Adrenal gland (tissue), 7 donors: ENCODE data around the genes ARL13A, RPL36A and BEX2.

- PRO-cap, 3 experiments = no peak in any of the 3 experiments
- RAMPAGE, long total RNA, 4 experiments = no peak in any of the 4 experiments
- RRBS = no CpG with 5 or more reads among the region's 1 CpG
These were observed 305.0 kb downstream of the RPA4 start for GRCh38 chrX:97188656-97189064.

DNA sequence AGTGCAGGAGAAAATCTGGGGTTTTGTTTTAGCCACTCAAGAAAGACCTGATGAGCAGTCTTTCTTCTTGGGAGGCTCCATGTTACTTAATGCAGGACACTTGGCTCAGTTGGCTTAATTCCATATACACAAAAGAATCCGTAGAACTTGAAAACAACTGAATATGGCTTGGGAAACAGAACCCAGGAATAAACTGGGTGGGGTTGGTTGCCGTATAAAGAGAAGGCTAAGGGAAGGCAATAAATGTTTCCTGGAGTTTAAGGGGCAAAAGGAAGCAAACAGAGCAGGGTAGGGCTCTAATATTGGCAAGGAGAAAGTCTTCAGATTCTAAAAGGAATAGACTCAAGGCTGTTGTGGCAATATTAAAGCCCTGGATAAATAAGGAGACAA, 8.4 kb downstream of the TNMD start:
- PRO-cap, 3 experiments = no peak in any of the 3 experiments
- RAMPAGE, long total RNA, 4 experiments = no peak in any of the 4 experiments
- RRBS = no CpG with 5 or more reads among the region's 2 CpGs

DNA sequence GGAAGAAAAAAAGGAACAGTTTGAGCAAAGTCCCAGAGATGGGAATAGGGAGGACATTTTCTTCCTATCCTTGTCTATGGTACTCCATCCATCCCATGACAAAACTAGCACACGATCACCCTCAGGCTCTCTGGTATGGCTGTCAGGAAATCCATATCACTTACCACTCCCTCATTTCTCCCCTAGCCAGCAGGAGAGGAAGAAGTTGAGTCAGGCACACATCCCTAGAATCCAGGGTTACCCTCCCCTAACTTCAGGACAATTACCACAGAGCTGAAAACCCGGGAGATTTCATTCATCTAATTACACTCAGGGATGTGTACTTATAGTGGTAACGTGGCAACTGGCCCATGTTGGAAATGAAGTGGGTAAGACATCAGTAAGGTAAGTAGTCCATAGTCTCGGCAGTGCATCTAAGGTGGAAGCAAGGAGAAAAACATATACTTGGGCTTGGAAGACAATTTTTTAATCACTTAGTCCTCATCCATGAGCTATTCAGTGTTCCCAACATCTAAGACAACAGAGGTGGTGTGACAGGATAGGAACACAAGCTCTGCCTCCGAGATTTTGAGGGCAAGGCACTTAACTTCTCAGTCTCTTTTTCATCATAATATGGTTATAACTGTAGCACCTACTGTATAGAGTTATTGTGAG, 1.9 kb downstream of the SYTL4 start:
- PRO-cap, 3 experiments = no peak in any of the 3 experiments
- RAMPAGE, long total RNA, 4 experiments = no peak in any of the 4 experiments
- RRBS = no CpG with 5 or more reads among the region's 5 CpGs

GRCh38 chrX:100969487-100969857, at the start of gene ARL13A:
Gene ARL13A, plus strand, starts transcription at chrX:100969708.
- PRO-cap, 3 experiments = no peak in any of the 3 experiments
- RAMPAGE, long total RNA, 4 experiments = no peak in any of the 4 experiments
- RRBS = no CpG with 5 or more reads among the region's 2 CpGs

DNA sequence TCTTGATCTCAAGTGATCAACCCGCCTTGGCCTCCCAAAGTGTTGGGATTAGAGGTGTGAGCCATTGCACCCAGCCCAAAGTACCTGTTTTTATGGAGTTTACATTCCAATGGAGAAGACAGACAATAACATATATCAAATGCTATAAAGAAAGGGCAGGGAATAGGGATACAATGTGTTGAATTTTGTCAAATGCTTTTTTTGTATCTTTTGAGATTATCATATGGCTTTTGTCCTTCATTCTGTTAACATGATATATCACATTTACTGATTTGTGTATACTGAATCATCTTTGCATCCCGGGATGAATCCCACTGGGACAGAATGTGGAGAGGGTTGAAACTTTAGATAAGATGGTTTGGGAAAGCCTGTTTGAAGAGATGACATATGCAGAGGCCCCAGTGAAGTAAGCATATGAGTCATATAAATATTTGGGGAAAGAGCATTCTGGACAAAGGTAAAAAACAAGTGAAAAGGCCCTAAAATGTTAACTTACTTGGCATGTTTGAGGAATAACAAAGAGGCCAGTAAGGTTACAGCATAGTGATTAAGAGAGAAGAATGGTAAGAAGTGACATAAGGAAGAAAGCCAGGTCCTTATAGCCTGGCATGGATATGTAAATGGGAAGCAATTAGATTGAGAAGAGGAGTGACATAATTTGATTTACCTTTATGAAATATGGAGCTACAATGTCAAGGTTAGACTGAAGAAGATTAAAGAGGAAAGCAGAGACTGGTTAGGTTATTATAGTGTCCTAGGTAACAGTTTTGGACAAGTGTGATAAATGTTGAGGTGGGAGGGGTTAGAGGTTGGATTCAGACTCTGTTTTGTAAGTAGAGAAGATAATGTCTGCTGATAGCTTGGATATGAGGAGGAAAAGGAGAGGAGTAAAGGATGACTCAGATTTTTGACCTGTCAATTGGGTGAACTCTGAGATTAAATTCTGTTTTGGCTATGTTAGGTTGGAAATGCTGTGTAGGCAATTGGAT, 54.7 kb upstream of the DRP2 start:
- PRO-cap, 3 experiments = no peak in any of the 3 experiments
- RAMPAGE, long total RNA, 4 experiments = no peak in any of the 4 experiments
- RRBS = no CpG with 5 or more reads among the region's 2 CpGs

DNA sequence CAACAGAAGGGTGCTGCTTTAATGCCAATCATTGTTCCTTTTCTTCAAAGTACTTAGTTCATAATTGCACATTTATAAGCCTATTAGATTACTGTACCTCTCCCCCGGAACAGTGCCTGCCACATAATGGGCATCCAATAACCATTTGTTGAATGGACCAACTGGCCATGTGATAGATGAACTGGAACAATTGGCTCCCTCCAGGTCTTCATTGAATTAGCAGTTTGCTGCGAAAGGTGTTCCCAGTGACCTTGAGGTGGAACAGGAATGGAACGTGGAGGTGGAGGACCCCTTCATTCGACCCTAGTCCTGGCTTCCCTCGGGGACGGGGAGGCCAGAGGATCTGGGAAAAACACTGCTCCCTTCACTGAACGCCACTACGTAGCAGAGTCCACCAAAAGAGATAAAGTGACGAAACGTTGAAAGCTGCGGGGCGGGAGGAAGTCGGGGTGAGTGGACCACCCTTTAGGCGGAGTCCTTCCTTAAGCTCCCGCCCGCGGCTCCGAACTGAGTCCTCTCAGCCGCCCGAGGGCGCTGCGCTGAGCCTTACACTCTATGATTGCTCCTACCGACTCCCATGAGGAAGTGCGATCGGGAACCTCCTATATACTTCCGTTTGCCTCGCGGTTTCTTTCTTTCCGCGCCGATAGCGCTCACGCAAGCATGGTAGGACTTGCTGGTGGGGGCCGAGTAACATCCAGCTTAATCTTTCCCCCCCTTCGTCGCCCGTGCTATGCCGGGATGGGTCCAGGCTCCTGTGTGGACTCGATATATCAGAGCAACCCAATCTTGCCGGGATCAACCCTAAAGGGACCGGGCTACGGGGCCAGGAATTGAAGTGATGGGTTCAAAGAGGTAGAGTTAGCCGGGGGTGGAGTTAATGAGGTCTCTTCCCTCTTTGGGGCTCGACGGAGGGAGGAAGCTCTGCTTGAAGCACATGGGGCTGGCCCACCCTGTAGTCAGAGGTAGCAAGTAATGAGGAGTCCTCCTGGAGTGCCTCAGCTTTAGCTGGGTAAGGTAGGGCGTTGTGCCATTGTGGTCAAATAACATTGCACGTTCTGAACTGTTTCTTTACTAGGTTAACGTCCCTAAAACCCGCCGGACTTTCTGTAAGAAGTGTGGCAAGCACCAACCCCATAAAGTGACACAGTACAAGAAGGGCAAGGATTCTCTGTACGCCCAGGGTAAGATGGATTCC, at the start of gene RPL36A:
RPL36A (plus strand) TSS at position 631 of the 1,198 bp plus-strand sequence.
- PRO-cap, 3 experiments = peak in 3 of 3 experiments; most common plus-strand start position 635 of the sequence (in 3); most common minus-strand start position 519 of the sequence (in 3)
- RAMPAGE, long total RNA, 4 experiments = start-site peak on the plus strand in 4 of 4 experiments, centred at positions 631 to 635 of the sequence, 247 to 2,595 reads per replicate
- RRBS = 42% methylated on average over 3 of the region's 51 CpGs

DNA sequence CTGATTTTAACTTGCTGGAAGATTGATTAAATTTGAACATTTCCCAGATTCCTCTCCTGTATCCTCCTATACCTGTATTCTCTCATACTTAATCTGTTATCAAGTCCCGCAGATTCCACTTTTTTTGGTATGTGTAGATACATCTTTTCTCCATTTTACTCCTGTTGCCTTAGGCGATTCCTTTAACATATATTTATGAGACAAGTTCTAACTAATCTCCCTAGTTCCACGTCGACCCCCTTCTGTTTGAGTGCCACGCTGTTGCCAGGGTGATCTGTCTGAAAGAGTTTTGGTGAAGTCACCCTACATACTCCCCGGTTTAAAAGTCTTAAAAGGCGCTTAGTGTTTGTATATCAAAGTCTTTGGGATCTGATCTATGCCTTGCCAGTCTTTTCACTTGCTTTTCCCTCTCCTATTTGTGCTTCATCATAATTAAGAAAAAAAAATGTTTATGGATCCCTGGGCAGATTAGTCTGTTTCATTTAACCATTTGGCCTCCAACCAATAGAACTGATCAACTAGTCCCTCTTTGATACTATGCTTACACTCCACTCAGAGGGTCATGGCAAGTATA, 2.5 kb downstream of the HNRNPH2 start:
- PRO-cap, 3 experiments = no peak in any of the 3 experiments
- RAMPAGE, long total RNA, 4 experiments = no peak in any of the 4 experiments
- RRBS = no CpG with 5 or more reads among the region's 7 CpGs

DNA sequence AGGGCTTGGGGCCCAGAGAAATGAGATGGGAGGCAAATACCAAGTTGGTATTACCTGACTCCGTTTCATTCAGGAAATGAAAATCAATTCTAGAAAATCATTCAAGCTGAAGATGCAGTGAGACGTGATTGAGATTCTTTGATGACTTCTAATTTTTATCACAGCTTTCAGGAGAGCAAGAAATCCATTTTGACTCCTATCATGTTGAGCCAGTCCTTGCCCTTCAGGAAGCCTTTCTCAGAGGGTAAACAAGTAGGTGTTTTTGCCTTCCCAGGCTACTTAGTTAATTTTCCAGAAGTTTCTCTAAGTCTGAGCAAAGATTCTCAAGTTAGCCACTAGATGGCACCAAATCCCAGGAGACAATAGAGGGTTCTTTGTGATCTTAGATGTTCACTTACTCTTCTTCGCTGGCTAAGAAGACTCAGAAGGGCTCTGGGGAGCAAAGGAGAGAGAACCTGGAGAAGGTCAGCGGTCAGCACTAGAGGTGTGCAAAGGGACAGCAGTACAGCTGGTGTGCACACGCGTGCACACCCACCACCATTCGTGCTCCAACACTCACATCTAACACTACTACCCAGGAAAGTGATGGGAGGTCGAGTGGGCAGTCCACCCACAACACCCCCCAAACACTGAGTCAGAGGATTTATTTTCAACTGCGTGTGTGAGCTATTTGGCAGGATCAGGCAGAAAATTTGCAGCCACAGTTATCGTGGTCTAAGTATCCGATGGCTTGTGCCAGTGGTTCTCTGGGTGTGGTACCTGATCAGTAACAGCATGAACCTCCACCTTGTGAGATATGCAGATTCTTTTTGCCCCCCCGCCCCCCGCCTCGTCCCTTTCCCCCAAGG, 7.5 kb downstream of the HNRNPH2 start:
- PRO-cap, 3 experiments = peak in 3 of 3 experiments; most common plus-strand start position 424 of the sequence (in 3); most common minus-strand start position 239 of the sequence (in 1)
- RAMPAGE, long total RNA, 4 experiments = no peak in any of the 4 experiments
- RRBS = no CpG with 5 or more reads among the region's 14 CpGs

DNA sequence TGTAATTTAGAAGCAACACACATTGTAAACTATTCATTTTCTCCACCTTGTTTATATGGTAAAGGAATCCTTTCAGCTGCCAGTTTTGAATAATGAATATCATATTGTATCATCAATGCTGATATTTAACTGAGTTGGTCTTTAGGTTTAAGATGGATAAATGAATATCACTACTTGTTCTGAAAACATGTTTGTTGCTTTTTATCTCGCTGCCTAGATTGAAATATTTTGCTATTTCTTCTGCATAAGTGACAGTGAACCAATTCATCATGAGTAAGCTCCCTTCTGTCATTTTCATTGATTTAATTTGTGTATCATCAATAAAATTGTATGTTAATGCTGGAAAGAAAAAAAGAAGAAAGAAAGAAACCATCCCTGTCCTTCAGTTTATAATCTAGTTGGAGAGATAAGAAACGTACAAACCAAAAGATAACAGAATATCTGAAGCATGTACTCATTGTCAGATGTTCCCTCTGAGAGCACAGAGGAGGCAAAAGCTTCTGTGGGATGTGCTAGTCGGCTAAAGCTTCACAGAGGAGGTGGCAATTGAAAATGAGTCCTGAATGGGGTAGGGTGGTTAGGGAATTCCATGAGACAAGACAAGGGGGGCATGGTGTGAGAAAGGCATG, 3.3 kb downstream of the ARMCX3 start:
- PRO-cap, 3 experiments = no peak in any of the 3 experiments
- RAMPAGE, long total RNA, 4 experiments = no peak in any of the 4 experiments
- RRBS = no CpG with 5 or more reads among the region's 3 CpGs

GRCh38 chrX:101628022-101628665, 5.2 kb downstream of the ARMCX3 start:
- PRO-cap, 3 experiments = no peak in any of the 3 experiments
- RAMPAGE, long total RNA, 4 experiments = no peak in any of the 4 experiments
- RRBS = no CpG with 5 or more reads among the region's 1 CpG

GRCh38 chrX:101883595-101884210, 48.1 kb downstream of the ZMAT1 start:
- PRO-cap, 3 experiments = no peak in any of the 3 experiments
- RAMPAGE, long total RNA, 4 experiments = no peak in any of the 4 experiments
- RRBS = no CpG with 5 or more reads among the region's 5 CpGs

GRCh38 chrX:102515799-102516209, 735 bp downstream of the TMSB15A start:
- PRO-cap, 3 experiments = no peak in any of the 3 experiments
- RAMPAGE, long total RNA, 4 experiments = no peak in any of the 4 experiments
- RRBS = no CpG with 5 or more reads among the region's 12 CpGs

- PRO-cap, 3 experiments = no peak in any of the 3 experiments
- RAMPAGE, long total RNA, 4 experiments = no peak in any of the 4 experiments
- RRBS = no CpG with 5 or more reads among the region's 2 CpGs
These were observed 4.6 kb downstream of the GPRASP1 start for GRCh38 chrX:102655848-102656339.

- PRO-cap, 3 experiments = peak in 3 of 3 experiments; most common plus-strand start chrX:102713623 (in 1); most common minus-strand start chrX:102713467 (in 3)
- RAMPAGE, long total RNA, 4 experiments = no peak in any of the 4 experiments
- RRBS = no CpG with 5 or more reads among the region's 10 CpGs
These were observed 1.3 kb downstream of the GPRASP2 start for GRCh38 chrX:102713388-102714036.

- PRO-cap, 3 experiments = peak in 1 of 3 experiments; most common plus-strand start chrX:102832915 (in 1)
- RAMPAGE, long total RNA, 4 experiments = no peak in any of the 4 experiments
- RRBS = no CpG with 5 or more reads among the region's 5 CpGs
These were observed 104.3 kb upstream of the RAB40AL start for GRCh38 chrX:102832710-102833207.

GRCh38 chrX:103220330-103220863, 5.5 kb downstream of the BEX4 start:
- PRO-cap, 3 experiments = no peak in any of the 3 experiments
- RAMPAGE, long total RNA, 4 experiments = no peak in any of the 4 experiments
- RRBS = 63% methylated on average over 3 of the region's 15 CpGs

GRCh38 chrX:103275941-103276388, 585 bp downstream of the TCEAL5 start:
- PRO-cap, 3 experiments = no peak in any of the 3 experiments
- RAMPAGE, long total RNA, 4 experiments = no peak in any of the 4 experiments
- RRBS = no CpG with 5 or more reads among the region's 20 CpGs

DNA sequence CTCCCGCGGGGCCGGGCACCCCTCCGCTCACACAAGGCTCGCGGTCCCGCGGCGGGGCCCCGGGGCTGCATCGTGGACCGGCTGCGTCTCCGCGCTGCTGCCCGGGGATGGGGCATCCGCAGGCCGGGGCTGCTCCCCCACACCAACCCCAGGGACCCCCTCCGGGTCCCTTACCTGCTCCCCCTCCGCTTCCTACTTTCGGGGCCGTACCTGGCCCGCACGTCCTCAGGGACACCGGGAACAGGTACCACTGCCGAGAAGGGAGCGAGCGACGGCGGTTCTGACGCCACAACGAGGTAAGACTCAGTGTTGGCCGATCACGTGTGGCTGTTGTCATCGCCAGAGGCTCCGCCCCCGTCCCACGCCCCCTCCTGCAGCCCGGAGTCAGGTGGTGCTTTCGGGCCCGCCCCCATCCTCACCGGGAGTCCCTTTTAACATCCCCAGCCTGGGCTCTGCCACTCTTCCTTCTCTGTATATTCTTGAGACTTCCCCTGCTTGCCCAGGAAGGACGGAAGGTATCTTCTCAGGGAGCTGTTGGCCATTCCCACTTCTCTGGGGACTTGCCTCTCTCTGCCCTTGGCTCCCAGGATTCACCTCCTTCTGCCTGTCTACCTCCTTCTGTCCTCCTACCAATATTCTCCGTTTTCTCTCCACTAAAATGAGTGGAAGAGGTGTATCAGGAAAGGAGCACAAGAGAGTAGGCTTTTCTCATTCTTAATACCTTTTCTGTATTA, at the start of gene BEX2:
BEX2 (minus strand) TSS at position 305 of the 734 bp plus-strand sequence.
- PRO-cap, 3 experiments = peak in 3 of 3 experiments; most common plus-strand start position 418 of the sequence (in 1); most common minus-strand start position 282 of the sequence (in 2)
- RAMPAGE, long total RNA, 4 experiments = start-site peak on the minus strand in 4 of 4 experiments, centred at positions 287 to 299 of the sequence, 394 to 4,090 reads per replicate
- RRBS = 25% methylated on average over 13 of the region's 44 CpGs

DNA sequence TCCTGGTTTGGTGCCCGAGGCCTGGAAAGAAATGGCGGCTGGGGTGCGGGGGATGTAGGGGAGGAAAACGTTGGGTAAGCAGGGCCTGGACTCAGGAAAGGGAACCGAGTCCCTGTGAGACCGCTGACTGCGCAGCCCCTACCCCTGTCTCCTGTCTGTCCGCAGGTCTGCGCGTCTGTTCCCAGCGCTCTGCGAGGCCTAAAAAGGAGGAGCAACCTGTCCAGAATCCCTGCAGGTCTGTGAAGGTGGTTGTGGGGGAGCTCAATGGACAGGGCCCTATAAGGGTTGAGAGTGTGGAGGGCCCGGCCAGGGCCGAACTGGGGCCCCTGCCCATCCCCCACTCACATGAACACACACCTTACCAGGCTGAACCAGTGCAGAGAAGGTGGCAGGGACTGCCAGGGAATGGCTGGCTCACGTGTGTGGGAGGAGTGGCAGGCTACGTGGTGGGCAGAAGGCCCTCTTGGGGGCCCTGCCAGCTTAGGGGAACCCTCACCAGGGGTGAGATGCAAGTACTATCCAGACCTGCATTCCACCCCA, 746 bp downstream of the TCEAL3 start:
- PRO-cap, 3 experiments = peak in 1 of 3 experiments; most common plus-strand start position 416 of the sequence (in 1); most common minus-strand start position 397 of the sequence (in 1)
- RAMPAGE, long total RNA, 4 experiments = no peak in any of the 4 experiments
- RRBS = no CpG with 5 or more reads among the region's 16 CpGs

DNA sequence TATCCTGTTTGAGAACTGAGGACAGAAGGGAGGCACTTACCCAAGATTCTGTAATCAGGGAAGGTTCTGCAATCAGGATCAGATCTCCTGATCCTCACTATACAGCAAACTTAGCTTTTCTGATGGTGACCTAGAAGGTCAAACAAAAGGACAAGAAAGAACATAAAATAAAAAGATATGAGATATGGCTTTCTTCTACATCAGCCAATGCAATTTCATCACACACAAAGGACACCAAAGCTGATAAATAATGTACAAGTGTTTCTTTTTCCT, 1.4 kb downstream of the MORF4L2 start:
- PRO-cap, 3 experiments = no peak in any of the 3 experiments
- RAMPAGE, long total RNA, 4 experiments = start-site peak on the minus strand in 1 of 4 experiments, centred at position 138 of the sequence, 49 reads per replicate